ENCODE data around the genes PRTG, RFX7 and AQP9.

DNA sequence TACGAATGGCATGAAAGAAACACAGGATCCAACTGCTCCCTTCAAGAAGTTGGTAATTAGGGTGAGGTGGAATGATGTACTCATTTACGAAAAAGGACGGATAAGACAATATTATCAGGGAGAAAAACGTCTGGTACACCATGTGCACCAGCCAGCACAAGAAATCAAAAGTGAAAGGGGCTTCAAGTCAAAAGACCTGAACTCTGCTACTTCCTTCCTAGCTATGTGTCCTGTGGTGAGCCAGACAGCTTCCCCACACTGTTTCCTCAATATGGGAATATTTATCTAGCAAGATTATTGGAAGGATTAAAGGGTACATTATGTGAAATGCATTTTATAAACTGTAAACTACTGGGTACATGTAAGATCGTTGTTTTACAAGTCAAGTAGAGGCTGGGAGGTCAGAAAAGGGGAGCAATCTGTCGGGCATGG, 33.9 kb downstream of the RAB27A start:
- PRO-cap: bidirectional peak, plus-strand start at position 209 of the sequence, minus-strand start at position 166 of the sequence
- CAGE, long polyA plus RNA: no peak

DNA sequence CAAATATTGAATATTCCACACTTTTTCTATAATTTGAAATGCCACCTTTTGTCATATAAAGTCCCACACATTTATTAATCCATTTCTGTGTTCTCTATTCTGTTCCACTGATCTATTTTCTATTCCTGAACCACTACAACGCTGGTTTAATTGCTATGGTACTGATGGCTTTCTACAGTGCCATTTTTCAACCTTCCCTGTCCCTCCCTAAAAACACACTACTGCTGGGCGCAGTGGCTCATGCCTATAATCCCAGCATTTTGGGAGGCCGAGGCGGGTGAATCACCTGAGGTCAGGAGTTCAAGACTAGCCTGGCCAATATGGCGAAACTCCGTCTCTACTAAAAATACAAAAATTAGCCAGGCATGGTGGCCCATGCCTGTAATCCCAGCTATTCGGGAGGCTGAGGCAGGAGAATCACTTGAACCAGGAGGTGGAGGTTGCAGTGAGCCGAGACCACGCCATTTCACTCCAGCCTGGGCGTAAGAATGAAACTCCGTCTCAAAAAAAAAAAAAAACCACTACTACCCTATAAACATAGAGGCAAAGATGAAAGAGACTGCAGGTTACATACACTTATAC, 6.9 kb downstream of the CCPG1 start:
- PRO-cap: no peak
- CAGE, long polyA plus RNA: no peak

- PRO-cap: unidirectional peak, plus-strand start at chr15:55743176
- CAGE, long polyA plus RNA: no peak
Observed at GRCh38 chr15:55742465-55743390, at the start of gene PRTG. PRTG (minus strand) TSS chr15:55743152.

DNA sequence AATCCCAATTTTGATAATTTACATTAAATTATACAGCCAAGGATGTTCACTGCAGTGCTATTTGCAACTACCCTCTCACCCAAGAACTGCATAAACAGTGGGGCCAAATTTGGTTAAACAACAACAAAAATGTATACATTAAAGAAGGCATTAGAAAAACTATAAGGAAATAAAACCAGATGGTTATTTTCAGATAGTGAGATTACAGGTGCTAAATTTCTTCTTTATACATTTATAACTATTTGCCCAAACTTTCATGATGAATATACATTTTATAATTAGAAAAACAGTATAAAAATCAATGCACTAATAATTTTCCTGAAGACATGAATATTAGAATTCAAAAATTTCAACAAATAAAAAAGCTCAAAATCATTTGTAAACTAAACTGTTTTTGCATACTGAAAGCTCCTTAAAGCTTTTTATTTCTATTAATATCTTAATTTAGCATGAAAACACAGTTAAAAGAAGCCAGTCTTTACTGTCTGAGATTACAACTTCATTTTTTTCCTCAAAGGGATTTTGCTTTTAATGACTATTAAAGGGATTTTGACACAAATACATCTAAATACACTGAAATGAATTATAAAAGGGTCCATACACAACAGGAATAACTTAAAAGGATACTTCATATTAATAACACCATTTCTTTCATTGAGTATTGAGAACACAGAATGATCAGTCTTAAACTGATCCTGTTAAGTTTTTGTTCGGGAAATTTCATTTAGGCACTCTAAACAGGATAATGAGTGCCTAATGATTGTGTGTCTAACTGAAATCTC, 110.6 kb downstream of the RFX7 start:
- PRO-cap: no peak
- CAGE, long polyA plus RNA: no peak

DNA sequence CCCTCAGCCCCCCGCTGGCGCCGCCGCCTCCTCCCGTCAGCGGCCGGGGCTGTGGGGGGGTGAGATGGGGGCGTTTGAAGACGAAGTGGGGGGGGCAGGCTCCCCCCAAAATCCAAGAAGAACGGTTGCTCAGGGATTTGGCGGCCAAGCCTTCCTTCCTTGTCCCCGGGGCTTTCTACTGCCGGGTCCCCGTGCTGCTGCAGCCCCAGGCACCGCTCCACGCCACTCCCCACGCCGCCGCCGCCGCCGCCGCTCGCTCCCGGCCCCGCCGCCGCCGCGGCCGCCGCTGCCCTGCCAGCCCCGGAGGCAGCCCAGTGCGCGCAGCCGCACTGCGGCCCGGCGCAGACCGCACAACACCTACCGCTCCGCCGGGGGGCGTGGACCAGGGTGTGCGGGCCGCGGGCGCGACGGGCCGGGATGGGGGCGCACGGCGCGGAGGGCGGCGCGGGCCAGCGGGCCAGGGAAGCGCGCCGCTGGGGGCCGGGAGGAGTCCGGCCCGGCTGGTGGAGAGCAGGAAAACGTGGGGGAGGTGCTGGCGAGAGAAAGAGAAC, at the start of gene RFX7:
Gene RFX7 (minus strand): TSS at position 326 of the 551 bp plus-strand sequence.
- PRO-cap: bidirectional peak, plus-strand start at position 388 of the sequence, minus-strand start at position 293 of the sequence
- CAGE, long polyA plus RNA: no peak

GRCh38 chr15:56318425-56318831, 46.8 kb upstream of the TEX9 start:
- PRO-cap: no peak
- CAGE, long polyA plus RNA: no peak

- PRO-cap: no peak
- CAGE, long polyA plus RNA: no peak
Observed at GRCh38 chr15:56780237-56780693, 47.0 kb upstream of the ZNF280D start.

GRCh38 chr15:56886866-56887999, 31.2 kb upstream of the TCF12 start:
- PRO-cap: bidirectional peak, plus-strand start at chr15:56887413, minus-strand start at chr15:56887165
- CAGE, long polyA plus RNA: no peak

DNA sequence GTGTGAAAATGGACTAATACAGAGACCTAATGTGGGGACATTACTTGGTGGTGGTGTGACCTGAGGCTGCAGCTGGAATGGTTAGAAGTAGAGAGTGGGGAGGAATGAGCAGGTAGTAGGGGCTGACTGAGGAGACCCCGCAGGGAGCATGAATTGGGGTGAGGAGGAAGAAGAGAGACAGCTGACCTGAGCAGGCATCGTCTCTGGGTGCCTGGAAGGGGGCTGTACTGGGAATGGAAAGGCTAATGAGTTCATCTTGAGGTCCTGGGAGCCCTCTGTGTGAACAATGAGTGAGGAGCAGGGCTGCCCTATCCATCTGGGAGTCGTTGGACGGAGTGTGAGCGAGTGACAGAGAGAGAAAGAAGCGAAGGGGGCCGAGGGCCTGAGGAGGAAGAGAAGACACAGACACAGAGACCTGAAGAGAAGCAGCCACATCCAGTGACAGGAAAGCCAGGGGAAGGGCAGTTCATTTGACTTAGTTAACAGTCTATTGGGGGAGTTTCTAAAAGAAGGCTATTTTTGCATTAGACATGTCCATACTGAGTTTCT, 92.8 kb downstream of the CGNL1 start:
- PRO-cap: no peak
- CAGE, long polyA plus RNA: no peak

- PRO-cap: no peak
- CAGE, long polyA plus RNA: no peak
Observed at GRCh38 chr15:57505184-57505832, 86.4 kb upstream of the MYZAP start.

GRCh38 chr15:57505833-57506593, 85.7 kb upstream of the MYZAP start:
- PRO-cap: no peak
- CAGE, long polyA plus RNA: no peak

- PRO-cap: no peak
- CAGE, long polyA plus RNA: no peak
Observed at GRCh38 chr15:57950292-57951015, 115.1 kb downstream of the ALDH1A2 start.

- PRO-cap: no peak
- CAGE, long polyA plus RNA: no peak
Observed at GRCh38 chr15:58138014-58138736, at the start of gene AQP9. AQP9 (plus strand) TSS chr15:58138381.

DNA sequence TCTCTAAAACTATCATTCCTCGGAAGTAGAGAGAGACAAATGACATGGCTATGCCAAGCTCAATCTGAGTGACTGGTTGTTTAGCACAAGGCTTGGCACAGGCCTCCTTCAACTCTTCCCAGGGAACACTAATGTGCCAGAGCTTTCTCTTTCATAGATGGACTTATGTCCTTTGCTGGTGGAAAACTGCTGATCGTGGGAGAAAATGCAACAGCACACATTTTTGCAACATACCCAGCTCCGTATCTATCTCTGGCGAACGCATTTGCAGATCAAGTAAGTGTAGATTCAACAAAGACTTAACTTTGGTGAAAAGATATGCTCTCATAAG, 36.5 kb downstream of the AQP9 start:
- PRO-cap: no peak
- CAGE, long polyA plus RNA: no peak

DNA sequence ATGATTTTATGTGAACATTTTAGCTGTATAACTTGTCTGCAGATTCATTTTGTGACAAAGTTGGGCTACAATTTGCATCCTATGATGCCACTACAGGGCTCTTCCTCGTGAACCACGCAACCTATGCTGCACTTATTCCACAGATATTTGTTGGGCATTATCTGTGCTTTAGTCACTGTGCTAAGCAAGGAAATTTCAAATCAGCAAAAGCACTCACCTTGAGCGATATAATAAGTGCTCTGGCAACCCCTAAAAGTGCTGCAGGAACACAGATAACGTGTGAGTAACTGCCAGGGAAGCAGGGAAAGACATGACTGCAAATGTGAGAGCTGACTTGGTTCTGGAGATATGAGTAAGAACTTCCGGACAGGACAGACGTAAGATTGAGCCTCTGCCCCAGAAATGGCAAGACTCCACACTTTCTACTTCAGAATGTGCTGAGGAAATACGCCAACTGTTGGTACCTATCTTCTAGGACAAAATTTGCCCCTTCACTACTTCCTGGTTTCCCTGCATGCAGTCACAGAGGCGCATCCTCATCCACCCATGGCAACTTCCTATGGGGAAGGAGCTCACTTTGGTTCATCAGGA, 41.5 kb downstream of the AQP9 start:
- PRO-cap: no peak
- CAGE, long polyA plus RNA: no peak

DNA sequence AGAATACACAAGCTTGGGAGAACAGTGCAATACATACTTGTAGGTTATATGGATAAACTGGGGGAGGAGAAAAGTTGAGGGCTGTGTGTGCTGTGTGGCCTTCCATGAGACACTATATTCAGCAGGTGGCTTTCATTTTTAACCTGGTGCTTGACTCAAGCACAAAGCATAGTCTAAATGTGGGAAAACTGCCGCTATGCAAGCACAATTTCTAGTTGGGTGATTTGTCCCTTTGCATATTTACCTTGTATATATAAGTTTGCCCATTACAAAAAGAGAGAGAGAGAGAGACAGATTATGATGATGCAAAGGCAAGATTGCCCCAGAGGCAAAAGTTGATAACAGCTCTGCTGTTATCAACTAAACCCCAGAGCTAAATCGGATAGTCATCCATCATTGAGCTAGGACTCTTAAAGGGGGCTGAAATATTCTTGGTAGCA, 141.4 kb downstream of the AQP9 start:
- PRO-cap: no peak
- CAGE, long polyA plus RNA: no peak

DNA sequence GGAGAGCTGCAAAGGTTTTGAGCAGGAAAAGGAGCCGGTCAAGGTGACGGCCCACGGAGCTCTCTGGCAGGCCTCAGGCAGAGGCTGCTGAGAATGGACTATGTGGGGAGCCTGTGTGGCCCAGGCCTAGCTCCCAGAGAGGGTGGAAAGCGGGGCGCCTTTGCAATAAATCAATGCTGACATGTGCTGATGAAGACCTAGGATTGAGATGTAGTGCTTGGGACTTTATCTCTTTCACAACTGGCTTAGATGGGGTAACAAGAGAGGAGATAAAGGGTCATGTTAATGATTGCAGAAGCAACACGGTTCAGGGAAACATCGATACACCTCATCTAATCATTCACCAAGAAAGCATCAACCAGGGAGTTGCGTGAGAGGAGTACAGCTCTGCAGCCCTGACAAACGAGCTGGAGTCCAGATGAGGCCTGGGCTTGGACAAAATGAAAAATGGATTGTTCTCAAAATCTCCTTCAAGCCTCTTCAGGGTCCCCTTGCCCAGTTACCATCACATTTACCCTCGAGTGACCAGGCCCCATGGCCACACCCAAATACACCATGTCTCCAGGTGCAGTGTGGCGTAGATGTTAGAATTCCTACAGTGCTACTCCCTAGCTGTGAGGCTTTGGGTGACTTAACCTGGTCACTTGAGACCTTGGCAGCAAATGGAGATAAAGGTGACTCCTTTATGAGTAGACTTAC, 146.5 kb upstream of the LIPC start:
- PRO-cap: no peak
- CAGE, long polyA plus RNA: no peak

GRCh38 chr15:58401764-58402443, 29.9 kb upstream of the LIPC start:
- PRO-cap: no peak
- CAGE, long polyA plus RNA: no peak

GRCh38 chr15:58476772-58477111, 45.0 kb downstream of the LIPC start:
- PRO-cap: no peak
- CAGE, long polyA plus RNA: no peak

DNA sequence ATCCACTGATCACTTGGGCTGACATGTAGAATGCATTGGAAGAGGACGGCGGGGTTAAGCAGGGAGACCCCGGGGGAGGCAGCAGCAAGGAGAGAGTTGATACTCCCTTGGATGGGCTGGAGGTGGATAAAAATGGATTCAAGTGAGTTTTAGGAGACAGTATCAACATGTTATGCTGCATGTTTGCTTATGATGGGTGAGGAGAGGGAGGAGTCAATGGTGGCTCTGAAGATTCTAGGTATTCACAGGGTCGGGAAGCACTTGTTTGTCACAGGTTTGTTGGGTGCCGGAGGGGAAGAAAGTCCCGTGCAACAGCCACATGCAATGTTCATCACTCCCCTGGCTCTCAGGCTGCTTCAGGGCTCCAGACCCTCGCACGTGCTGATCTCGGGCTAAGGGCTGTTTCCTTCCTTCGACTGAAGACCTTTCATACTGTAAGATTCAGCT, 53.4 kb downstream of the LIPC start:
- PRO-cap: no peak
- CAGE, long polyA plus RNA: no peak

All from B cell (primary cell).